Skeletal muscle tissue (tissue), 7 donors: Measurements from ENCODE around the genes DNAAF1, KCNG4 and MEAK7.

DNA sequence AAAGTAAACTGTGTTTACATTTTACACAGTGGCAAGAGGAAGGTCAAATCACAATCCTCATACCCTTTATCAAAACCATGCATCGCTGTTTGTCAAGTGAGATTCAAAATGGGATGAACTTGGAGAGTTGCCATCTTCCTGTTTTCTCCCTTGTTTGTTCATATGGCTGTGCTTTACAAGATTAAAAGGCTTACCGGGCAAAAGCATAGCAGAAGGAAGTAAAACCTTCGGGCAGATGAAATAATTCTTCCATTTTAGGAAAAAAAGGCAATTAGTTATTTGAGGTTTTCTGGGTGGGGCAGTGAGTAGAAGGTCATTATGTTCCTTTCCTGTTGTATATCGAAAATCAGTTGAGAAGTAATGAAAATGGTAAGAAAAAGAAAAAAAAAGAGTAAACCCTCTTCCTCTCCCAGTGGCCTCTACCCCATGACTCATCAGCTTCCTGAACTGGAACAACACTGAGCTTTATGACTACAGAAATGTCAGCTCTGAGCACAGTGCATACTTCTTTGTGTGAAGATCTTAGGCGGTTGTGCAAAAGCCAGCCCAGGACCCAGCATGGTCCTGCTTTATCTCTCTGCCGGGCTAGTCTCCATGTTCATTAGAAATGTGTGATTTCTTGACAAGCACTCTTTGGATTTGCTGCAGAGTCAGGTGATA lies 369.2 kb downstream of the CDH13 start:
- PRO-cap, 3 experiments: no peak in any of the 3 experiments
- RAMPAGE, long total RNA: no peak
- RRBS, 2 experiments: no CpG with 5 or more reads among the region's 6 CpGs

GRCh38 chr16:83637028-83637502 lies 170.7 kb upstream of the HSBP1 start:
- PRO-cap, 3 experiments: no peak in any of the 3 experiments
- RAMPAGE, long total RNA: no peak
- RRBS, 2 experiments: no CpG with 5 or more reads among the region's 19 CpGs

DNA sequence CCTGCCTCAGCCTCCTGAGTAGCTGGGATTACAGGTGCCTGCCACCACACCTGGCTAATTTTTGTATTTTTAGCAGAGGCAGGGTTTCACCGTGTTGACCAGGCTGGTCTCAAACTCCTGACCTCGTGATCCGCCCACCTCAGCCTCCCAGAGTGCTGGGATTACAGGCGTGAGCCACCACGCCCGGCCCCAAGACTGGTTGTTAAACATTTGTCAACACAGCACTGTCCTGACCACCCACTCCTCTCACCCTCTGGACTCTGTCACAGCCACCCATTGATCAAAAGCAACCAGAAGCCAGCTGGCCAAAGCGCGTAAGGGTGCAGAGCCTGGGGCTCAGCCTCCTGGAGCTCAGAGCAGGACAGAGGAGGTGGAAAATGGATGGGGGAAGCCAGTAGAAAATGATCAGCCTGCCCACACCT lies 14.9 kb upstream of the OSGIN1 start:
- PRO-cap, 3 experiments: no peak in any of the 3 experiments
- RAMPAGE, long total RNA: no peak
- RRBS, 2 experiments: no CpG with 5 or more reads among the region's 8 CpGs

GRCh38 chr16:83963190-83963931 lies 4.7 kb upstream of the NECAB2 start:
- PRO-cap, 3 experiments: no peak in any of the 3 experiments
- RAMPAGE, long total RNA: no peak
- RRBS, 2 experiments: no CpG with 5 or more reads among the region's 16 CpGs

DNA sequence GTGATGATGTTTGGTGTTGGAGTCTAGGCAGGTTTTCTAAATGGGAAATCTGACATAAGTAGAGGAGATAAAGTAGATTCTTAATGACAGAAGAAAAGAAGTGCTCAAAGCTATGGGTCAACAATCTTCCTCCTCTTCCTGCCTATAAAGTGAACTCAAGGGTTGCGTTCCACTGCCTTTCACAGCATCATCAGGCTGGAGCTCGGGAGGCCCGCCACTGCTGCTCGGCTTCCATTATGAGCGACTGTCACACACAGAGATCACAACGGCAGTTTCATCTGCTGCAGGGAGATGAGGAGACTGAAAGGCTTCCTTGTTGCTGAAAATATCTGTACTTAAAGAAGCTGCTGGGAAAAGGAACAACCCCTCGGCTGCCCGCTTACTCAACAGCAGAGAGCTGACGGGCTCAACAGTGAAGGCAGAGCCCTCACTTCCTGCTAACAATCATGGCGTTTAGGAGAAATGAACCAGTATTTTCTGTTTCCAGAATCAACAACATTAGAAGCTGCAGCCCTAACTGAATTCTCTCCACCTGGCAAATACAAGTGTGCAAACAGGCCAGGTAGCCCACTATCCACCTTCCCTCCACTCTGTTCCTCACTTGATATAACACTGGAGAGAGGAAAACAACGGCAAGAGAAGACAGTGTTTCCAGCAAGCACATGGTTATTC lies 33.9 kb downstream of the MBTPS1 start:
- PRO-cap, 3 experiments: no peak in any of the 3 experiments
- RAMPAGE, long total RNA: no peak
- RRBS, 2 experiments: no CpG with 5 or more reads among the region's 11 CpGs

- PRO-cap, 3 experiments: no peak in any of the 3 experiments
- RAMPAGE, long total RNA: no peak
- RRBS, 2 experiments: no CpG with 5 or more reads among the region's 2 CpGs
Observed at GRCh38 chr16:84091847-84092280, 24.9 kb downstream of the MBTPS1 start.

- PRO-cap, 3 experiments: no peak in any of the 3 experiments
- RAMPAGE, long total RNA: no peak
- RRBS, 2 experiments: no CpG with 5 or more reads among the region's 11 CpGs
Observed at GRCh38 chr16:84095625-84095940, 21.2 kb downstream of the MBTPS1 start.

DNA sequence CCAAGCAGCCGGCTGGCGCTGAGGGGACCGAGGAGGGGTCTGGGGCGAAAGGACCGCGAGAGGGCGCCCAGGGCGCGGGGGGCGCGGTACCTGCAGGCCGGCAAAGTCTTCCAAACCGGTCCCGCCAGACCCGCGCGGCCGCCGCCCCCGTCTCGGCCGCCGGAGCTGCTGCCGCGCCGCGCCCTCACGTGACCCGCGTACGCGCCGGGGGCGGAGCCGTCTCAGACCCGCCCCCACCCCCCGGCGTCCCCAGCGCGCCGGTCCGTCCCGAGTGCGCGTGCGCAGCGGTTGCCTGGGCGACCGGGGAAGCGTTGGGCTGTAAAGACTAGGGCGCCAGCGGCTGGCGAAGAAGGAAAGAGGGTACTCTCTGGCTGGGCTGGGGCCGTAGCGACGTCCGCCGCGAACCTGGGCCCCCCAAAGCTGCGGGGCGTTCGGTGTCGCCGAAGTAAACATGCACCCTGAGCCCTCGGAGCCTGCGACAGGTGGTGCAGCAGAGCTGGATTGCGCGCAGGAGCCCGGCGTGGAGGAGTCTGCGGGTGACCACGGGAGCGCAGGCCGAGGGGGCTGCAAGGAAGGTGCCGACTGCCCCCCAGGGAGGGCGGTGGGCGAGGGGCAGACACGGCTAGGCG lies at the start of gene DNAAF1:
DNAAF1 (plus strand) TSS at position 319 of the 629 bp plus-strand sequence.
- PRO-cap, 3 experiments: peak in 3 of 3 experiments; most common minus-strand start position 167 of the sequence (in 3)
- RAMPAGE, long total RNA: no peak
- RRBS, 2 experiments: 2% methylated on average over 42 to 43 of the region's 79 CpGs

- PRO-cap, 3 experiments: no peak in any of the 3 experiments
- RAMPAGE, long total RNA: no peak
- RRBS, 2 experiments: no CpG with 5 or more reads among the region's 7 CpGs
Observed at GRCh38 chr16:84239831-84240274, at the start of gene KCNG4. Gene KCNG4, minus strand, starts transcription at chr16:84240012.

DNA sequence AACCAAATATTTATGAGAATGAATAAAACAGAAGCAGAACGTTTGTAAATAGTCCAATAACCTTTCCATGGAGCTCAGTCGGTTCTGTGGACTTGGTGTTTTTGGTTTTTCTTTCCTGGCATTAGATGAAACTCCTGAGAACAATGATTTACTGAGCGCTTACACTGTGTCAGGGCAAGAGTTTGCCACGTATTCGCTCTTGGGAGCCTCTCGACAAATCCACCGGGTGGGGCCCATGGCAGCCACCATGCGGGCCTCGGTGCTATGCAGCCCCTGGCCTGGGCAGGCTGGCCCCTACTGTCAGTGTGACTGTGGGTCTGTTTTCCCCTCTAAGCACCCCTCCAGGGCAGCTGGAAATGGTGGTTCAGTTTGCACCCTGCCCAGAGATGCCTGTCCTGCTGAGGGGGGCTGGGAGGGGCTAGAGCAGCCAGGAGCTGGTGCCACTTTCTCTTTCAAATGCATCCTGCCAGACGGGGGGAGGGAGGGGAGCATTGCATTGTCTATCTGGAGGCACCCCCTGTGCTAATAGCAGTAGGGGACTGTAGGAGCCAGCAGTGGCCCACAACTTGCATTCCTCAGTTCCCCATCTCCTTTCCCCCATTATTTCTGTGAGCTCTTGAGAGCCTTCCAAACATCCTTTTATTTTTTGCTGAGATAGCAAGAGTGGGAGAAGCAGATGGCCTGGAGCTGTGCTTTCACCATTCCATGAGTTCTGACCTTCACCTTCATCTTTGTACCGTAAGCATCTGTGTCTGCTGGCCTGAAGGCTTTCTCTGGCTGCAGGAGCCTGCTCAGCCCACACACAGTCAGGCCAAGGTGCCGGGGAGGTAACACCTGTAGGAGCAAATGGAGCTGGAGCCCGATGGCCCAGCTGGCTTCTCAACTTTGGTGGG lies 5.0 kb downstream of the WFDC1 start:
- PRO-cap, 3 experiments: no peak in any of the 3 experiments
- RAMPAGE, long total RNA: no peak
- RRBS, 2 experiments: no CpG with 5 or more reads among the region's 13 CpGs

DNA sequence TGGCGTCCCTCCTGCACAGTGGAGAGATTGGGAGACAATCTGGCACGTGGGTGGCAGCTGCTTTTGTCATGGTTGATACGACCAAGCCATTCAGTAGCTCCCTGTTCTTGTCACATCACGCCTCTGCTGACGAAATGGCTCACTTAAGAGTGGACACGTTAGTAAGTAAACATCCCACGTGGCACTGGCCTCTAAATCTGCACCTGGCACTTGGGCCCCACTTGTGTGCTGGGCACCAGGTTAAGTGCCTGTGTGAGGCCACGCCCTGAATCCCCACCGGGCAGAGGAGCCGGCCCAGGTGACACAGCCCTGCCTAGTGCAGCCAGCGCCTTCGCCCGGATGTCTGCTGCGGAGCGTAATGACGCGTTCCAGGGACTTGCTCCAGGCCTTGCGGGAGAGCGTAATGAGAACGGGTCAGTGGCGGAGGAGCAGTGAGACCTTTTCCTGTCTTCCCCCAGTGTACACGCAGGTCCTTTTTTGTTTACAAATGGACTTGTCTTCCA lies 54.7 kb downstream of the MEAK7 start:
- PRO-cap, 3 experiments: no peak in any of the 3 experiments
- RAMPAGE, long total RNA: no peak
- RRBS, 2 experiments: 66 to 69% methylated on average over 4 of the region's 22 CpGs

- PRO-cap, 3 experiments: no peak in any of the 3 experiments
- RAMPAGE, long total RNA: no peak
- RRBS, 2 experiments: no CpG with 5 or more reads among the region's 17 CpGs
Observed at GRCh38 chr16:84500953-84501679, 3.3 kb downstream of the MEAK7 start.

GRCh38 chr16:84503923-84505019 lies at the start of gene MEAK7:
Gene MEAK7, minus strand, starts transcription at chr16:84504659.
- PRO-cap, 3 experiments: peak in 3 of 3 experiments; most common plus-strand start chr16:84504823 (in 1); most common minus-strand start chr16:84504653 (in 1)
- RAMPAGE, long total RNA: no peak
- RRBS, 2 experiments: 2% methylated on average over 9 of the region's 50 CpGs

DNA sequence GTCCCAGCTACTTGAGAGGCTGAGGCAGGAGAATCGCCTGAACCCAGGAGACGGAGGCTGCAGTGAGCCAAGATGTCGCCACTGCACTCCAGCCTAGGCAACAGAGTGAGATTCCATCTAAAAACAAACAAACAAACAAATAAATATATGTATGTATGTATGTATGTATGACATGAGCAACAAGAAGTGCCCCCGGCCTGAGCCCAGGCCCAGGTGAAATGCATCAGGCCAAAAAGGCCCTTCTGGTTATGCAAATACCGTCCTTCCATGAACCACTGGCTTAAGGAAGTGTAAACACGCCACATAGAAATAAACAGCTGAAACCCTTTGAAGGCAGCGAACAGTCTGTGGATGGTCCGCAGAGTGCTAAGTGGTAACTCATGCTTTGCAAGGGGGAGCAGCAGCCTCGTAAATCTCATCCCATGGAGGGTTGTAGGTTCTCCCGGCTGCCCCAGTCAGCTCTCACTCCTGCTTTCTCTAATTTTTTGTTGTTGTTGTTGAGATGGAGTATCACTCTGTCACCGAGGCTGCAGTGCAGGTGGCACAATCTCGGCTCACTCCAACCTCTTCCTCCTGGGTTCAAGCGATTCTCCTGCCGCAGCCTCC lies 36.8 kb downstream of the COTL1 start:
- PRO-cap, 3 experiments: no peak in any of the 3 experiments
- RAMPAGE, long total RNA: no peak
- RRBS, 2 experiments: no CpG with 5 or more reads among the region's 14 CpGs

GRCh38 chr16:84585703-84586639 lies 31.9 kb downstream of the COTL1 start:
- PRO-cap, 3 experiments: no peak in any of the 3 experiments
- RAMPAGE, long total RNA: no peak
- RRBS, 2 experiments: no CpG with 5 or more reads among the region's 16 CpGs

- PRO-cap, 3 experiments: no peak in any of the 3 experiments
- RAMPAGE, long total RNA: no peak
- RRBS, 2 experiments: no CpG with 5 or more reads among the region's 10 CpGs
Observed at GRCh38 chr16:84732699-84733541, 33.1 kb downstream of the USP10 start.

DNA sequence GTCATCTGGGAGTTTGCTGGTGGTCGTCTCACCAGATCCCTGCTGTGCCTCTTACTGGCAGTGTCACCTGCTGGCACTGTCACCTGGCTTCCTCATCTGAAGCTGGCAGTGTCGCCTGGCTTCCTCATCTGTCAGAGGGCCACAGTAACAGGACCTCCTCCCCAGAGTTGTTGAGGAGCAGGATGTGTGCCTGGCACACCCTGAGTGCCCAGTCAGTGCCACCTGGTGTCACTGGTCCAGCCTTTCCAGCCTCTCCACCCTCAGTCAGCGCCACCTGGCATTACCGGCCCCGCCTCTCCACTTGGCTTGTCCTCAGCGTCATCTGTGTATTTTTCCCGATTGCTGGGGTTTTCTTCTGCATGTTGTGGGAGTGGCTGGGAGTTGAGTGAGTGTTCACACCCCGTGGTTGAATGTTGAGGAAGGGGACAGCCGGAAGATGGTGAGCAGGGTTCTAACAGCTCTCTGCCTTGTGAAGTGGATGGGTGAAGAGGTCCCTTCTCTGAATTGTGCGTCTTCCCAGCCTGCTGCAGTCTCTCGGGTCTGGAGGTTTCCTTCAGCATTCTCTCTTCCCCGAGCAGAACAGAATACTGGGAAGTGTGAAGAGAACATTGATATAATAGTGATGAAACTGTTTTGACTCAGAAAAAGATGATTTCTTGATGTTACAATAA lies 38.0 kb downstream of the USP10 start:
- PRO-cap, 3 experiments: no peak in any of the 3 experiments
- RAMPAGE, long total RNA: no peak
- RRBS, 2 experiments: no CpG with 5 or more reads among the region's 12 CpGs

- PRO-cap, 3 experiments: no peak in any of the 3 experiments
- RAMPAGE, long total RNA: no peak
- RRBS, 2 experiments: 36 to 48% methylated on average over 2 of the region's 15 CpGs
Observed at GRCh38 chr16:84806163-84806631, 13.6 kb upstream of the CRISPLD2 start.

DNA sequence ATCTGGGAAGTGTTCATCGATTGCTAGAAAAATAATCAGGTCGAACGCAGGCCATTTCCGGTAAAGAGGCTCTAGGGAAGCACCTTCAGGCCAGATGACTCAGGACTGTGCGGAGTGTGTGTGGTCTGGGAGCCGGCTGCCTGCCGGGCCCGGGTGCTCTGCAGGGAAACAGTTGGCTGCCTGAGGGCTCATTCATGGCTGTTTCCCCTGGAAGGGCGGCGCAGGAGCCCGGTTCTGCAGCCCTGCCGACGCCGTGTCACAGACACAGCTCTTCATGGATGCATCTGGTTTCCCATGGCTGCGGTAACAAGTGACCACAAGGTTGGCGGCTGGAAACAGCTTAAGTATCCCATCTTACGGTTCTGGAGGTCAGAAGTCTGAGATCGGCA lies 13.2 kb upstream of the CRISPLD2 start:
- PRO-cap, 3 experiments: no peak in any of the 3 experiments
- RAMPAGE, long total RNA: no peak
- RRBS, 2 experiments: 31 to 40% methylated on average over 9 of the region's 18 CpGs

DNA sequence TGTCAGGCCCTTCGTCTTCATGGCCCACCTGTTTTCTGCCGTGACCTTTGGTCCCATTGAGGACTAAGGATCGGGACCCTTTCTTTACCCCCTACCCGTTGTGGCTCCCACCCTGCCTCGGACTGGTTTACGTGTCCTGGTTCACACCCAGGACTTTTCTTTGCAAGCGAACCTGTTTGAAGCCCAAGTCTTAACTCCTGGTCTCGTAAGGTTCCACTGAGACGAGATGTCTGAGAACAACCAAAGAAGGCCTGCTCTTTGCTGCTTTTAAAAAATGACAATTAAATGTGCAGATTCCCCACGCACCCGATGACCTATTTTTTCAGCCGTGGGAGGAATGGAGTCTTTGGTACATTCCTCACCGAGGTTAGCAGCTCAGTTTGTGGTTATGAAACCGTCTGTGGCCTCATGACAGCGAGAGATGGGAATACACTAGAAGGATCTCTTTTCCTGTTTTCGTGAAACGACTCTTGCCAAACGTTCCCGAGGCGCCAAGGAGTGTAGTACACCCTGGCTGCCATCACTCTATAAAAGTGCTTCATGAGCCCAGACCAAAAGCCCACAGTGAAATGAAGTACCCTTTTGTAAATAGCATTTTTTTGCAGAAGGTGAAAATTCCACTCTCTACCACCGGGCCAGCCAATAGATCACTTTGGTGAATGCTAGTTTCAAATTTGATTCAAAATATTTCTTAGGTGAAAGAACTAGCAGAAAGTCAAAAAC lies 87.7 kb downstream of the CRISPLD2 start:
- PRO-cap, 3 experiments: no peak in any of the 3 experiments
- RAMPAGE, long total RNA: no peak
- RRBS, 2 experiments: no CpG with 5 or more reads among the region's 21 CpGs